Metanephros (tissue), 2 donors: Measurements from ENCODE around the genes GOLGA8M and GOLGA8J.

DNA sequence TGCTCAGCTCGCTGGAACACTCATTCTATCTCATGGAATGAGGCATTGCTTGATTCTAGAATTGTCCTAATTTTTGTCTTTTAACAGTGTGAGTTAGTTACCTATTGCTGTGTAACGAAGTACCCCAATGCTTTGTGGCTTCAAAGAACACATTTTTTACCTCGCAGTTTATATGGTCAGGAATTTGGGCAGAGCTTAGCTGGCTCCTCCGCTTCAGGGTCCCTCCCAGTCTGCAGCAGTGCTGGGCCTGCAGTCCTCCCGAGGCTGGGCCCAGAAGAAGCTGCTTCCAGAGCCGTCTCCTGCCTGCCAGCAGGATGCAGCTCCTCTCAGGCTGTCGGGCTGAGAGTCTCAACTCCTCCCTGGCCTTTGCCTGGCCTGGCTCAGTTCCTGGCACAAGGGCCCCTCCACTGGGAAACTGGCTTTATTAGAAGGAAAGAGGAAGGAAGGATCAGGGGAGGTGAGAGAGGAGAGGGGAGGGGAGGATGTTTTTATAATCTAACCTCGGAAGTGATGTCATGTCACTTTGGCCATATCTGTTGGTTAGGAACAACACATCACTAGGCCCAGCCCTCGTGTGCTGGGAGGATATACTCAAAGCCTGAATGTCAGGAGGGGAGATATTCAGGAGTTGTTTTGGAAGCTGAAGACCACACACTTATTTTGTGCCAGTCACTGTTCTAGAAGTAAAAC lies 72.8 kb downstream of the GABRG3 start:
- RAMPAGE, long total RNA, result no peak

DNA sequence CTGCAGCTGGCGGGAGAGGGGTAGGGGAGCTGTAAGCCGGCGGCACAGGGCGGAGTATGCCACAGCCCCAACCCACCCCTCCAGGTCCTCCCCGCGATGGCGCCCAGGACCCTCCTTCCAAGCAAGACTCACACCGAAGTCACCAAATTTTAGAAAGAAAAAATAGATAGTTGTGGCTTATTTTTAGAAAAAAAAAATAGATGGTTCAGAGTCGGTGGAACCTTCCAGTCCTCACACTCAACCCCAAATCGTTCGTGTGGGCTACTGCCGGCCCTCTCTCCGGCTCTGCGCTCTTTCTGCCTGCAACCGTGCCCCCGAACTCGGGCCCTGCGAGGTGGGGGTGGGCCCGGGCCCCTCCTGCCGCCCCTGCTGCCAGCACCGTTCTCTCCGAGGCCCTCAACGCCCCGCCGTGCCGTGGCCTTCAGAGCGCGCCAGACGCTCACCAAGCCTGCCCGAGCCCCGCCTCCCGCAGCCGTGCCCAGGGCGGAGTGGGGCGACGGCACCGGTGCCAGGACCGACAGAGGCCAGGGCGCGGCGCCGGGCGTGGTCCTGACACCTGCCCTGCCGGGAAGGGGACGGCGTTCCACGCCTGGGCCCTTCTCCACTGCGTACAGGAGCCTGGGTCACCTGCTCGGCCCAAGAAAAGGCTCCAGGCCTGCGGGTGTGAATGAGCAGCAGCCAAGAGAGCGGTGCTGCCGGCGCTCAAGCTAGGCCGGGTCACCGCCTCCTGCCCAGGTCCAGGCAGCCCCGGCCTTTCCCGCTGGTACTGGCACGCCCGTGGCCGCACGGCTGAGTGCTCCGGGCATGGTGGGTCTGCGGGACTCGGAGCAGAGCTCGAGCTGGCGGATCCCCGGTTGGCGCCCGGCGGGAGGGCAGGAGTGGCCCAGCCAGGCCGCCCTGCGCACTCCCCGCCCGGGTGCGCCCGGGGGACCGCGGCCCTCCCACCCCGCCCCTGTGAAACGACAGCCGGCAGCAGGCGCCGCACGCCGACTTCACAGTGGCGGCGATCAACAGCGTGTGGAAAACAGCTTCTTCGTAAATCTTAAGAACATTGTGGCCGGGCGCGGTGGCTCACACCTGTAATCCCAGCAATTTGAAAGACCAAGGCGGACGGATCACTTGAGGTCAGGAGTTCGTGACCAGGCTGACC lies 4.4 kb downstream of the OCA2 start:
- RAMPAGE, long total RNA, result no peak

- RAMPAGE, long total RNA, result no peak
Observed at GRCh38 chr15:28106220-28106599, 7.1 kb upstream of the OCA2 start.

DNA sequence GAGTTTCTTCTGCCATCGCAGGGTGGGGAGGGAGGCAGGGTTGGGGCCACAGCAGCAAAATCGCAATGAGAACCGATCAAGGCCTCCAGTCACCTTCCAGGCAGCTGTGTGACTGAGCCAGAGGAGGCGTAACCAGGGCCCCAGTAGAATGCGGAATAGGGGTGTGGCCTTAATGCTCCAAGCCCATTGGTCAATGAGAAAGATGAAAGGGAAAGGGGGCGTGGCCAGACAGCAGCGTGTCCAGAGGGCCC lies at the start of gene GOLGA8M:
GOLGA8M (minus strand) TSS at position 114 of the 251 bp plus-strand sequence.
- RAMPAGE, long total RNA, result no peak

- RAMPAGE, long total RNA, result no peak
Observed at GRCh38 chr15:28789503-28790445, 58.7 kb downstream of the GOLGA6L7 start.

GRCh38 chr15:29657320-29657594 lies 86.5 kb upstream of the ENTREP2 start:
- RAMPAGE, long total RNA, result no peak

DNA sequence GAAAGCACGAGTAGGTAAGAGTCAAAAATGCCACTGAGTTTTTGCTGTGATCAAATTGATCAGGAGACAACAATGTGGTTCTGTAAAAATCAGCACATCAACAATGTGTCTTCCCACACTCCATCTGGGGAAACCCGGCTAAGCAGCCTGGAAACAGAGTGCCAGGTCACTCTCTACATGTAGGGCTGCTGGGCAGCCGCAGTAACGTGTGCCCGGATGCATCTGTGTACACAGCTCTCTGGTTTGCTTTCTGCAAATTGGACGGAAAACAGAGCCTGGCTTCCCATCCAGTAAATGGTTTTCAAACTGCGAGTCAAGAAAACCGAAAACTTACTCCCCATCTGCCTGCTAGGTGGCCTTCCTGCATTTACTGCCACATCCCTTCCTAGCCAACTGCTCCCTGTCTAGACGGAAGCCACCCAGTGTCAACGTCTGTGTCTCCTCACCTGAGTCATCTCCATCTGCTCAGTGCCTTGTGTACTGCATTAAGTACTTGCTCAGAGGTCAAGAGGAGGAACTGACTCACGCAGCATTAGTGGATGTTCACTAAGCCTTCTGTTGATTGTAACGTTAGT lies 124.1 kb downstream of the TJP1 start:
- RAMPAGE, long total RNA, result no peak

GRCh38 chr15:29840772-29841214 lies 18.5 kb upstream of the TJP1 start:
- RAMPAGE, long total RNA, result no peak

- RAMPAGE, long total RNA, result no peak
Observed at GRCh38 chr15:29885225-29885685, 63.0 kb upstream of the TJP1 start.

DNA sequence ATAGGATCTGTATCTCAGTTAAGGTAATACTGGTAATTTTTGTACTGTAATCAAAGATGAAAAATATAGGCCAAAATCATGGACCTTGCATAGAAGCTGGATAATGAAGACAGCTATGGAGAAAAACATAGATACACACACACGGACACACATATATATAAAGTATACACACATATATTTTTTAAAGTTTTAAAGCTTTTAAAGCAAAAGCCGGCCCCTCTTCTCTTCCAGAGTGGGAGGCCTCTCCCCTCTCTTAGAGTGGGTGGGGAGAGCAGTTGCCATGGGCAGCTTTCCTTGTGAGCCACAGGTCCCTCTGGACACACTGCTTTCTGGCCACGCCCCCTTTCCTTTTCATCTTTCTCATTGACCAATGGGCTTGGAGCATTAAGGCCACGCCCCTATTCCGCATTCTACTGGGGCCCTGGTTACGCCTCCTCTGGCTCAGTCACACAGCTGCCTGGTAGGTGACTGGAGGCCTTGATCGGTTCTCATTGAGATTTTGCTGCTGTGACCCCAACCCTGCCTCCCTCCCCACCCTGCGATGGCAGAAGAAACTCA lies at the start of gene GOLGA8J:
GOLGA8J (plus strand) TSS at position 444 of the 558 bp plus-strand sequence.
- RAMPAGE, long total RNA, result no peak

- RAMPAGE, long total RNA, result no peak
Observed at GRCh38 chr15:30961797-30962867, 29.3 kb downstream of the MTMR10 start.

- RAMPAGE, long total RNA, result no peak
Observed at GRCh38 chr15:30984567-30984868, 6.9 kb downstream of the MTMR10 start.

DNA sequence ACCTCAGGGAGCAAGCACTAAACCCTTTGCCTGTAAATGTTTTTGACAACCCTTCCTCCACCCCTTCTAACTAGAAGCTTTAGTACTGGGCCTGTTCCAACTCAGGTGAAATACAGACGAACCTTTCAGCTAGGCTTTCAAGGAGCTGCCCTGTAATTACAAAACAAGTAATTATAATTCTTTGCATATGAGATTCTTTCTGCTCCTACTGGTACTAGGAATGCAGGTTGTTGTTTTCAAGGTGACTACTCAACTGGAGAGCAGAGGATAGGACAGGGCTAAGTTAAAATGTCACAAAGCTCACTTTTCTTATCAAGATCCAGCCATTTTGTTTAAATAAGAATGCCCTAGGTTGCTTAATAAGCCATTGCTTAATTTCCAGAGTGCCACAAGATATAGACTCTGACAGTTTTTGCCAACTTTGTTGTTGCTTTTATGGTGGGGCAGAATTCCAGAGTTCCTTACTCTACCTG lies 22.8 kb upstream of the MTMR10 start:
- RAMPAGE, long total RNA, result no peak

- RAMPAGE, long total RNA, result no peak
Observed at GRCh38 chr15:31227898-31228782, 98.5 kb upstream of the KLF13 start.

DNA sequence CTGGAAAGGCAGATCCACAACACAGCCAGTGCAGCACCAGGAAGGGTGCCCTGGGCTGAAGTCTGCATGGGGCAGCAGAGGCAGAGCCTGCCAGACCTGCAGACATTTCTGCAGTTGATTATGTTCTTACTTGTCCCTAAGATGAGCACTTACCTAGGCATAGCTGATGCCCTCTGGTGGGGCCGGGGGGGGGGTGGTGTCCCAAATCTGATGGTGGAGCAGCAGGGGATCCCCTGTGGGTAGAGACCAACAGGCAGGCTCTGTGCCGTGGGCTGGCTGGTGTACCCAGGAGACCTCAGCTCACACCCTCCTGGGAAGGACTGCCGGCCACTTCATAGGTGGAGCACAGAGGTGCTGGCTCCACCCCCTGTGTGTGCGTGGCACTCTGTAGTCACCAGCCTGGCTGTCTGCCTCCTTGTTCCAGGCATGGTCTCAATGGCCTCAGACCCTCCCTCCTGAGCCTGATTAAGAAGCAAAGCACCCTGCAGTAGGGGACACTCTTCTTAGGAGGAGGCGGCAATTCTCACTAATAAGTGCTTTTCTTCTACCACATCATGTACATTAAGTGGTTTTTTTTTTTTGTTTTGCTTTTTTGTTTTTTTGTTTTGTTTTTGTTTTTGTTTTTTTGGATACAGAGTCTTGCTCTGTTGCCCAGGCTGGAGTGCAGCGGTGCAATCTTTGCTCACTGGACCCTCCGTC lies 97.4 kb upstream of the KLF13 start:
- RAMPAGE, long total RNA, result no peak

DNA sequence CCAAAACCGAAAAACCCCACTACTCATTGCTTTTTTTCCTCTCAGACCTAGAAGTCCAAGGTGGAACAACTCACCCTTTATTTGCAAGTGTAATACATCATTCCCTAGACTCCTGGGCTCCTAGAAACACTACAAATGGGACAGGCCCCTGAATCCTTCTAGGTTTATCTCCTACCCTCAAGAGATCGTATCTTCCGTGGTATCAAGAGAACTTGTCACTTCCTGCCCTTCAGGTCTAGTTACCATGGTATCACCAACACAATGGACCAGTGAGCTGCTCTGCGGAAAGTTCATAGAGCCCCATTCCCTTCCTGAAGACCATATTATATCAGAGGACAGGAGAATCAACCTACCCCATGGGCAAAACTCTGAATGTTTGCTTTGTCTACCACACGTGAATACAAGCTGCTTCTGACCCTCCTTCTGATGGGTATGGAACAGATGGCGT lies 84.8 kb upstream of the KLF13 start:
- RAMPAGE, long total RNA, result no peak

- RAMPAGE, long total RNA, result no peak
Observed at GRCh38 chr15:31265749-31266920, 60.5 kb upstream of the KLF13 start.

- RAMPAGE, long total RNA, result no peak
Observed at GRCh38 chr15:31325015-31325463, 1.6 kb upstream of the KLF13 start.

GRCh38 chr15:31351254-31351775 lies 24.7 kb downstream of the KLF13 start:
- RAMPAGE, long total RNA, result no peak

DNA sequence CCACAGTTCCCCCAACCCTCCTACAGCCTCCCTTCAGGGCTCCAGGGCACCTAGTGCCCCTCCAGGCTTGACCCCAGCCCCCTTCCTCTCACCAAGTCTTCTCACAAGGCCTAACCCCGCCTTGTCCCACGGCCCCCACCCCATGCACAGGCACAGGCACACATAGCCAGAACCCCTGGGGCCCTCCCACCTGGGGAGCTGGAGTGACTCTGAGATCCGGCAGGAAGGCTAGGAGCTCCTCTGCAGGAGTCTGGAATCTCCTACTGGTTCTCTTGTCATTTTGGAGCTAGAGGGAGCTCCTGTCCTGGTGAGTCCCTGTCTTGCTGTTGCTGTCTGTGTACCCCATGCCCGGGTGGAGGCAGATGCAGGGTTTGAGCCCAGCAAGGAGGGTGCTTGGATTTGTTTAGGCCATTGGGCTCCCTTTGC lies 39.6 kb downstream of the KLF13 start:
- RAMPAGE, long total RNA, result no peak